Colon Carcinoma Metastatic in the Lung (tissue), 2 donors: ENCODE measurements around a stretch of chr2.

GRCh38 chr2:36544292-36544678, 53.7 kb downstream of the FEZ2 start:
- PRO-cap, 2 experiments, result no peak in any of the 2 experiments

DNA sequence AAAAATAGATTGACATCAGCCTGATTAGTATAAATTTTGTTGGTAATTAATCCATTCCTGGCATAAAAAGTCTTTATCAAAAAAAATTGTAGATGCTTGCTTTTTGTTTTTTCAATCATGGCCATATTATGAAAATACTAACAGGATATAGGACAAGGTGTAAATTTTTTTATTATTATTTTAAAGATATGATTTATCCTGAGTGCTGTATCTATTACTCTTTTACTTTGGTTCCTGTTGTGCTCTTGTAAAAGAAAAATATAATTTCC, 47.3 kb downstream of the FEZ2 start:
- PRO-cap, 2 experiments, result no peak in any of the 2 experiments

DNA sequence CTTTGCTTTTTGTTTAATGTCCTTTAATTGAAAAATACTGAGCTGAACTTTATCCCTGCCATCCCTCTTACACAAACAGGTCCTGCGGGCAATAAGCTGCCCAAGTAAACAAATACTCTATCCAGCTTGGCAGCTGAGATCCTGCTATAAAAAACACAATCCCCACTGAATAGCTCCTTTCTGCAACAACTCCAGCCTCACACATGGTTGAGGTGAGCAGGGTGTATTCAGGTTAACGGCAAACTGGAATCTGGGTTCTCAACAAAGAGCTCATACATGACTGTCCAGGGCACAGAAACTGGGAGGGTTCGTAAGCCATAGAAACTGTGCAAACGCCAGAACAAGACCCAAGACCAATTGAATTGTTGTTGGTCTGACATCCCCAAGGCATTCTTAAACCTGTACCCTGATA, 124.8 kb downstream of the VIT start:
- PRO-cap, 2 experiments, result peak in 2 of 2 experiments; most common plus-strand start position 356 of the sequence (in 2)

DNA sequence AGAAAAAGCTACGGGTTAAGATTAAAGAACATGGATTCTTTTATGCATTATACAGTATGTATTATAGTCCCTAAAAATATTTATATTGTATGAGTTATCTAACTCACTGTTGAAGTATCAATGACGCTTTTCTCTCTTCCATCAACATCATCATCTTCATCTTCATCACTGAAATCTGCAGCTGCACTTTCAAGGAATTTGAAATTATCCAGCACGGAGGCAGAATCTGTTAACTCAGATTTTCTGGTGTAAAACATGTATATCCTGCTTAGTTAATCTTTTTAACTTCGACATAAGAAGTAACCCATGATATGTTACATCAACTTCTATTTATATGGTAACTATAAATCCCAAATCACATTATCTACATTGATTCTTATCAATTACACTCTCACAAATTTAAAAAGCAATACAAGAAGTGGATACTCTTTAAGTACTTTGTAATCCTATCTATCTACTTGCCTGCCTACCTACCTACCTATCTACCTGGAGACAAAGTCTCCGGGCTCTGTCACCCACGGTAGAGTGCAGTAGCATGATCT, 66.8 kb downstream of the STRN start:
- PRO-cap, 2 experiments, result no peak in any of the 2 experiments

- PRO-cap, 2 experiments, result no peak in any of the 2 experiments
These were observed 53.9 kb downstream of the STRN start for GRCh38 chr2:36912351-36912886.

GRCh38 chr2:36962884-36963463, 3.4 kb downstream of the STRN start:
- PRO-cap, 2 experiments, result no peak in any of the 2 experiments

GRCh38 chr2:37357508-37357984, 13.1 kb downstream of the QPCT start:
- PRO-cap, 2 experiments, result no peak in any of the 2 experiments

- PRO-cap, 2 experiments, result no peak in any of the 2 experiments
These were observed 109.7 kb downstream of the CDC42EP3 start for GRCh38 chr2:37561624-37562177.

DNA sequence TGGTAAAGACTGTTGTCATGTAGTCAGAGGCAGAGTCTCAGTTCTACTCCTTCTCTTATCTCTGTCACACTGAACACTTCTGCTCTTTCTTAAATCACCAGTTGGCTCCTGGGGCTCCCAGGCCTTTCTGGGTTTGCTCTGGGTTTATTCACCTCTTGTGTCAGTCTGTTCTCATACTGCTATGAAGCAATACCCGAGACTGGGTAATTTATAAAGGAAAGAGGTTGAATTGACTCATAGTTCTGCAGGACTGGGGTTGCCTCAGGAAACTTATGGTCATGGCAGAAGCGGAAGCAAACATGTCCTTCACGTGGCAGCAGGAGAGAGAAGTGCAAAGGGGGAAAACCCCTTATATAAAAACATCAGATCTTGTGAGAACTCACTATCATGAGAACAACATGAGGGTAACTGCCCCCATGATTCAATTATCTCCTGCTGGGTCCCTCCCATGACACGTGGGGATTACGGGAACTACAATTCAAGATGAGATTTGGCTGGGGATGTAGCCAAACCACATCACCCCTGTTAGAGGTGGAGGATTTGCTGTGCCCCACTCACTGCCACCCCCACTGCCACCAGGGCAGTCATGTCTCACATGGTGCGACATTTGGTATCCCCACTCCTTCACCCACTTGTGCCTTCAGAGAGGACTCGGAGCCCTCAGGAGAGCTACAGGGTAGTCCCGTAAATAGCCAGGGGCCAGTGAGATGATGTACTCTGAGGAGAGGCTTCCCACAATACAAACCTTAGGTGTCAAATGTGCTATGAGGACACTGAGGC, 35.8 kb downstream of the CDC42EP3 start:
- PRO-cap, 2 experiments, result no peak in any of the 2 experiments

DNA sequence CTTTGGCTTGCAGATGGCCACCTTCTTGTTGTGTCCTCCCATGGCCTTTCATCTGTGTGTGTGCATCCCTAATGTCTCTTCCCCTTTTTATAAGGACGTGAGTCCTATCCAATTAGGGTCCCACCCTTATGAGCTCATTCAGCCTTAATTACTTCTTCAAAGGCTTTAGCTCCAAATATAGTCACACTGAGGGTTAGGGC, 34.3 kb downstream of the CDC42EP3 start:
- PRO-cap, 2 experiments, result no peak in any of the 2 experiments

DNA sequence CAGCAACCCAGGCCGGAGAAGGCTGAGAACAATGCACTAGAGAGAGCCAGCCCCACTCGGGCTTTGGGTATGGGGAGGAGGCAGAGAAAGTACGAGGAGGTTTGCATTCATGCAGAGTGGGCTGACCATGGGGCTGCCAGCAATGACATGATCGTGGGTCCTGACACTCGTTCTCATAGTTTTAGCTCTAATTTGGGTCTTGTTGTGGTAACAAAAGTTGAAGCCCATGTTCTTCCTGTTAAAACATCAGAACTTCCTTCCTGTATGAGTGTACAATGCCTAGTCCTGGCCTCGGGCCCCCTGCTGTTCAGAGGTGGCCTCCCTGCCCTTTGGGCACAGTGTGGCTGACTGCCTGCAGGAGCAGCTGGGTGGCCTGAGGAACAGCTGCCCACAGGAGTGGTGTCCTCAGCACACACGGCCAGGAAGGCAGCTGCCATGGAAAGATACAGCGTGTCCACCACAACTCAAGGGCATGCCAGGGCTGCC, 22.9 kb downstream of the CDC42EP3 start:
- PRO-cap, 2 experiments, result no peak in any of the 2 experiments

- PRO-cap, 2 experiments, result no peak in any of the 2 experiments
These were observed 1.5 kb downstream of the CDC42EP3 start for GRCh38 chr2:37670010-37670283.

GRCh38 chr2:37688895-37689490, 17.6 kb upstream of the CDC42EP3 start:
- PRO-cap, 2 experiments, result no peak in any of the 2 experiments

GRCh38 chr2:37775736-37776163, 104.3 kb upstream of the CDC42EP3 start:
- PRO-cap, 2 experiments, result no peak in any of the 2 experiments

DNA sequence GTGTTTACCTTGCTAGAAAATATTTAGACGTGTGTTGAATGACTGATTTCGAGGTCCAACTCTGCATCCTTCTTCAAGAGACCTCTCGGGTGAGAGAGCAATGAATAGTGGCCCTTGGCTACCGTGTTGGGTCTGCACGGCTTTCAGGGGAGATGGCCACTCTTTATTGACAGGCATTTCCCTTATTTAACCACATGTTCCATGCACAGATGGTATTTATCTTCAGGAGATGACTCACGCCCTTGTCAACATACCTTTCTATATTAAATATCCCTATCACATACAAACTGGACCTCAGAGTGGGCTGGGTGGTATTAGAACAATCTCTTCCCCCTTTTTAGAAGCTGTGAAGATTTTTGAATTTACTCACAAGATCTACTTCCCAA, 109.5 kb upstream of the CDC42EP3 start:
- PRO-cap, 2 experiments, result no peak in any of the 2 experiments

GRCh38 chr2:37828334-37828619, 96.8 kb upstream of the RMDN2 start:
- PRO-cap, 2 experiments, result no peak in any of the 2 experiments

DNA sequence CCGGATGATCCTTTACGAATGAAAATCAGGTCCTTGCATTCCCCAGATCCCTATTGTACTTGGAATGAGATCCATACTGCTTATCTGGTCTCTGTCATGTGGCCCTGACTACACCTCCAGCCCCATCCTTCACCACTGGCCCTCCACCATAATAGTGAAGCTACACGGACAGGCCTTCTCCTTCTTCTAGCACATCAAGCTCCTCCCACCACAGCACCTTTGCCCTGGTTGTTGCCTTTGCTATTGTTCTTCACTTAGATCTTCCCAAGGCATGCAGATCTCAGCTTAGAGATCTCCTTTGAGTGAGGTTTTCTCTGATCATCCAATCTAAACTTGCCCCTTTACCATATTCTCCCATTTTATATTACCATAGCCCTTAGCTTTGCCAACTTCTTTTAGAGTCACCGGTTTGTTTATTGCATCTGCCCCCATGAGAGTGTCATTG, 20.0 kb upstream of the RMDN2 start:
- PRO-cap, 2 experiments, result no peak in any of the 2 experiments

DNA sequence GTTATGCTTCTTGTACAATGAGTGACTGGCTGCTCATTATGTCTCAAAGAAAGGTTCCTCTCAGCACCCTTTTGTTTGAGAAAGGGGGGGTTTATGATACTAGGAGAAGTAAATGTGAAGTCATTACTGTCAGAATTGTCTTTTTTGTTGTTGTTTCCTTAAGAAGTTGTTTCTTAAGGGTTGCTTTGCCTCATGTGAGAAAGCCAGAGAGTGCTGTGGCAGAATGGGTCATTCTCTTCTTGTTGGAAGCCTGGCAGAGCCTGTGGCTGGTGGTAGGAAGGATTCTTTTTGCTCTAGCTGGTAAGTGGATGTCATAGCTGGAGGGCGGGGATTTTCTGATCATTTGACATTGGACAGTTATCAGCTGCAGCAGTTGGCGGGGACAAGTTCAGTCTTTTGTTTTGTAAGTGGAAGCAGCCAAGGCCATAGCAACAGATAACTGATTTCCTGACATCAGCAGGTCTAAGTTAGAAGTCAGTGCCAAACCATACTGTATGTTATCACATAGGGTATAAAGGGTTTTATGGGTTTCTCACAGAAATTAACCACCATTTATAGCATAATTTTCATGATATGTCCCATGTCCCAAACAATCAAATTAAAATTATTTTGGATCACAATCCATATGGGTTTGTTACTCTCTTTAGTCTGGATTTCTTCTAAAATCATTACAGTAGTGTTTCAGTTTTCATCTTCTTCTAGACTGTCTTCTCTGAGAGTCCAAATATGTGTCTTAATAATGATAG, 5.4 kb upstream of the RMDN2 start:
- PRO-cap, 2 experiments, result no peak in any of the 2 experiments

- PRO-cap, 2 experiments, result peak in 1 of 2 experiments; most common minus-strand start chr2:37962471 (in 1)
These were observed 37.2 kb downstream of the RMDN2 start for GRCh38 chr2:37962268-37962724.

DNA sequence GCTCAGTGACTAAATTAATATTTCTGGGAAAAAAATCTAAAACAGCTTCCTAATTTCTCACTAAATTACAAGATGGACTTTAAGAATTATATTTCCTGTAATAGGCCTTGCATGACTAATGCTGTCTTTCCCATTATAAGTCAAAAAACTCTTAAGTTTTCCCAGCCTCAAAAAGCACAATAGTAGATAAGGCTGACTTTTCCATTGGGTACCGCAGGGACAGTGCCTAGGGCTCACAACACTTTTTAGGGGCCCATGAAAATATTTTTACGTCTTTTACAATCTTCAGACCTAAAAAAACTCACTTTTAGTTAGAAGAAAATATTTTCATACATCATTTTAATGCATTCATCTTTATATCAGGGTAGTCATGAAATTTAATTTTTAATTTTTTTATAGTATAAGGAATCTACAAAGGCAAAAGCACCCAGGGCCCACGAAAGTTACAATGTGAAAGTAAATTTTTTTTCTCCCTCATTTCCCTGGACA, 4.5 kb downstream of the CYP1B1 start:
- PRO-cap, 2 experiments, result no peak in any of the 2 experiments